Foreskin keratinocyte (primary cell): ENCODE data around the genes PIP5KL1 and NAIF1.

DNA sequence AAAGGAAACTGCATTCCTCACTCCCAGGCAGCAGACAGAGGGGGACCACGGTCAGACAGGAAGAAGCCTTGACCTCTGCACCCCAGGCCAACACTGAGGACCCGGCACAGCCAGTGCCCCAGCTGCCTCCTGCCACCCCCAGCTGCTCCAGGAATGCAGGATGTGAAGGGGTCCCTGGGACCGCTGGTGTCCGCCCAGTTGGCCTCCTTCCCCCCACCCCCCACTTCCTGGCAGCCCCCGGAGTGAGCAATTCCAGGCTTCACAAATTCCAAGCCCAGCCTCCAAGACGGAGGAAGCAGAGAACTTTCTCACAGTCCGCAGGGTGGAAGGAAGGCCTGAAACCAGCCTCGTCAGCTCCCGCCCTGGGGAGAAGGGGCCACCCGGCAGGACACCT is 47.5 kb downstream of the NIBAN2 start:
- RAMPAGE, total RNA = no peak

- RAMPAGE, total RNA = no peak
These were observed 1.6 kb upstream of the NIBAN2 start for GRCh38 chr9:127570508-127570876.

DNA sequence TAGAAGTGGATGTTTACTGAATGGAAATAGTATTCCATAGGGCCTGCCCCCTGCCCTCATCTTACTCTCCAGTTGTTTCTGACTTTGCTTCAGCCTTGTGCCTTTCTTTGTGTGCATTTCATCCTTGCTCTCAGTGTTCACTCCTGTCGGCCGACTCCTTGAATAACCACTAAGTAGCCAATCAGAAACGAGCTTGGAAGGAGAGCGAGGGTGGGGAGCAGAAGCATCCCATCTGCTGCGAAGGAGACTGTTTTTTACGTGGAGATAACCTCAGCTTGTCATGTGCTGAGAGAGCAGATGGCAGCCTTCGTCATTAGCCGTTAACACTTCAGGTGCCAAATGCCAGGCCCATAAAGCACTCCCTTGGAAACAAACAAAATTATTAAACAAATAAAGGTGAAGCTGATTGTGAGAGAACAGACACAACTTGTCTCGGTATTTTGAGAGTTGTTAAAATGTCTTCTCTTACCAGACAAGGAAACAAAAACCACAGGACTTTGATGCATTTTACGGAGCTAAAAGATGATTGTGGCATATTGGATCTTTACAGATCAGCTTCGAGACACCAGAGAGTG is 45.4 kb upstream of the CFAP157 start:
- RAMPAGE, total RNA = no peak

DNA sequence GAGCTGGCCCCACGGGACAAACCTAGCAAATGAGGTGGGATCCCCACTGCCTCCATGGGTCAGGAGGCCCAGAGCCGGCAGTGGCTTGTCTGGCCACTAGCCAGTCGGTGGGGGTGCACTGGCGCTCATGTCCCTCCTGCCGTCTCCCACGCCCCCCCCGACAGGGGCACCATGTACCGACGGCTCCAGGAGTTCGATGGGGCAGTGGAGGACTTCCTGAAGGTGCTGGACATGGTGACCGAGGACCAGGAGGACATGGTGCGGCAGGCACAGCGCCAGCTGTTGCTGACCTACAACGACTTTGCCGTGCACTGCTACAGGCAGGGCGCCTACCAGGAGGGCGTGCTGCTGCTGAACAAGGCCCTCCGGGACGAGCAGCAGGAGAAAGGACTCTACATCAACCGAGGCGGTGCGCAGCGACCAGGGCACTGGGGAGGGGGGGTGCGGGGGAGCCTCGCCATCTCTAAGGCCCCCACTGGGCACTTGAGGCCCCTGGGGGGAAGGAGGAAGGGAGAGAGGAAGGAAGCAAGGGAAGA is 8.1 kb downstream of the TTC16 start:
- RAMPAGE, total RNA = no peak

DNA sequence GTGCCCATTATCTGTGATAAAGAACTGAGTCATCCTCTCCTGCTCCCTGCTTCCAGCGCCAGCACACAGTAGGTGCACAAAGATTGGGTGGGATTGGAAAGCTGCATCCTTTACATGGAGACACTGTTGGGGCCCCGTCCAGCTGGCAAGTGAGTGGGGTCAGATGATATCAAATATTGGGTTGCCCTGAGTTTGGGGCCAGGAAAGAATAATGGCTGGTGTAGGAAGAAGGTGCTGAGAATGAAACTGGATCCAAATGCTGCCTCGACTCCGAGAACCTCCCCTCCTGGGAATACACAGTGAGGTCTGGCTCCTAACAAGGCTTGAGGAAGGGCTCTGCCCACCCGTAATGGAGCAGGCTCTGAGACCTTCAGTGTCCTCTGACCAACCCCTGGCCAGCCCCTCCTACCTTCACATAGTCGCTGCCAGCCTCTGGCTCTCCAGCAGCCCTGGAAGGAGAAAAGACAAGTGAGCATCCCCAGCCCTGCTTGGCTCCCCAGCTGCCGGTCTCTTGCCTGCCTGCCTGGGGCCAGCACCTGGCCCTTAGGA is 17.2 kb downstream of the SH2D3C start:
- RAMPAGE, total RNA = no peak

- RAMPAGE, total RNA = no peak
These were observed 3.7 kb downstream of the CDK9 start for GRCh38 chr9:127789573-127789931.

DNA sequence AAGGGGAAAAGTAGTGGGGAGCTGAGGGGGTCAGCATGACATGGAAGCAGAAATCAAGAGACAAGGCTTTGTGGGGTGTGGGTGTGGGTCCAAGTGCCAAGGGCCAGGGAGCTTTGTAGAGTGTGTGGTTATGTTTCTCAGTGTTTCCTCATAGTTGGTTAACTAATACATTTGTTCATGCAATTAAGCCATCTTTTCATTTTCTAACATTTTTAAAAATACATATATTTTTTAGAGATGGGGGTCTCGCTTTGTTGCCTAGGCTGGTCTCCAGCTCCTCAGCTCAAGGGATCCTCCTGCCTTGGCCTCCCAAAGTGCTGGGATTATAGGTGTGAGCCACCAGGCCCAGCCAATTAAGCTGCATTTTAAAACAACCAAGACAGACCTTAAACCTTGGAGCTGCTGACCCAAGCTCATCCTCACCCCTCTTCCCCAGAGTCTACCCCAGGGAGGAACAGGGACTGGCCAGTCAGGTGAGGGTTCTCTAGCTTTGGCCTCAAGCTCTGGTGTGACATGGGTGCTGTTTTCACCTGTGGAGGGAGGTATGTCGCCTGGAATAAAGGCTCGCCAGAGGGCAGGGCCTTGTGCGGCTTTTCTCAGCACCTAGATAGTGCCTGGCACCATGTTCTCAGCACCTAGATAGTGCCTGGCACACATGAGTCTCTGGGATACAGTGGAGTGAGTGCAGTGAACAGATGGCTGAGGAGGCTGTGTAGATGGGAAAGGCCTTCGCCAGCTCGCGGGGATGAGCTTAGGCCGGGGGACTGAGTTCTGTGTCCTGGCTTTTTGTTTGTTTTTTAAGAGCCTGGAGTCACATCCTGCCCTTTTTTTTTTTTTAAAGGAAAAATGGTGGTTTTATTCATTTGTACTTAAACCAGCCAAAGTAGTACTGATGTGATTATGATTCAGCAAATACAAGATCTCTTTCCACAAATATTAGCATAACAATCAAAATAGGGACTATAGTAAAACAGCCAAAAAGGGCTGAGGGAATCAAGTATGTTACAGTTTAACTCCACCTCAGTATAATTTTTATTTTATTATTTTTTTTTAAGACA is 7.4 kb downstream of the CDK9 start:
- RAMPAGE, total RNA = no peak

DNA sequence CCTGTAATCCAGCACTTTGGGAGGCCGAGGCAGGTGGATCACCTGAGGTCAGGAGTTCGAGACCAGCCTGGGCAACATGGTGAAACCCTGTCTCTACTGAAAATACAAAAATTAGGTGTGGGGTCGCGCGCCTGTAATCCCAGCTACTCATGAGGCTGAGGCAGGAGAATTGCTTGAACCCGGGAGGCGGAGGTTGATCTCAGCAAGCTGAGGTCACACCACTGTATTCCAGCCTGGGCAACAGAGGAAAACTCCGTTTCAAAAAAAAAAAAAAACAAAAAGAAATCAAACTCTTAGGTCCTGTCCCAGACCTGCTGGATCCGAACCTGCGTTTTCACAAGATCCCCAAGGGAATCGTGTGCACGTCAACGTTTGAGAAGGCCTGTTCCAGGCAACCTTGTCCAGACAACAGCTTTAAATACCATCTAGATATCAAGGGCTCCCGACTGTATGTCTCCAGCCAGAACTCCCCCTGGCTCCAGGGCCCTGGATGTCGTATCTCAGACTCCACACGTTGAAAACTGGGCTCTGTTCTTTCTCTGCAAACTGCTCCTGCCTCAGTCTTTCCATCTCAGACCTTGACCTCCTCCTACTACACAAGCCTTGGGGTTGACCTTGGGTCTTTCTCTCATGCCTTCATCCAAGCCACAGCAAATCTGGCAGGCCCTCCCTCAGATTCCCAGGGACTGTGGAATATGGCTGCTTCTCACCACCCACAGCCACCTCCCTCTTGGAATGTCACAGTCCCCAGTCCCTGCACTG is 5.7 kb upstream of the ENG start:
- RAMPAGE, total RNA = no peak

- RAMPAGE, total RNA = no peak
These were observed 1.4 kb upstream of the ST6GALNAC4 start for GRCh38 chr9:127918220-127918647.

DNA sequence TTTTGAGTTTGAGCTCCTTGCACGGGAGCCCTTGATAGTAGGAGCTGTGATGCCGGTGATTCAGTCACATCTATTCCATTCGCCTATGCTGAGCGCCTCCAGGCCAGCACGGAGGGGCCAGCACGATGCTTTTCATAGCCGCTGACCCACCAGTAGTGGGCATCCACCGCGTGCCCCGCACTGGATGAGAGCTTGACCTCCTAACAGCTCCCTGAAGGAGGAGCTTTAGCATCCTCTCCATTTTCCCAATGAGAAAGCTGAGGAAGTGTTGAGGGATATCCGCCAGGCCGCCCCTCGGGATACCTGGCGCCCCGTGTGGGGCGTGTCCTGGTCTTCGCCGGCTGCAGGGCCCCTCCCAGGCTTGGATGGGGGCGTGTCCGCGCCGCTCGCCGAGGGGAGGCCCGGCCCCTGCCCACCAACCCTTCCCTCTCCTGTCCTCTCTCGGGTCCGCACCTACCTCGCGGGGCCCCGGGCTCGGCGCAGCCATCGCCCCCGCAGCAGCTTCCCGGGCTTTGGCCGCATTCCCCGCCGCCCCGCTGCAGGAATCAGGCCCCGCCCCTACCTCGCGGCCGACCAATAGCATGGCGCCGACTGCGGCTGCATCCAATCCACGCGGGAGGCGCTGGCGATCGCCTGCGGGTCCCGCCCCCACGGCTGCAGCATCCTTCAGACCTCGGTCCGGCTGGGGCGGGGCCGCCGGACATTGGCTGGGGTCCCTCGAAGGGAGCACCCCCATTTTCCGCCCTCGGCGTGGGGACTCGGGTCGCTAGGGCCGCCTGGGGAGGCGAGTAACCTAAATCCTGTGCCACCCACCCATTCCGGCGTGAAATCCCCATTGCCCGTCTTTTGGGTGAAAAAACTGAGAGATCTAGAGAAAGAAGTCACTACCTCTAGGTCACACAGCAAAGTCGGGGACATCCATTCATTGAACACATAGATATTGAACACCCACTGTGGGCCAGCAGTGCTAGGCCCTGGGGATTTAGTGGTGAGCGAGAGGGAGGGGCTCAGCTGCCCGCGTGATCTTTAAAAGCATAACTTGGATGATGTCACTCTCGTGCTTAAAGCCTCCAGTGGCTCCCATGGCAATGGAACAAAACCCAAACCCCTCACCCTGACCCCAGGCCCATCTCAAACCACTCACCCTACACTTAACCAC is at the start of gene PIP5KL1:
Gene PIP5KL1 (minus strand): TSS at position 512 of the 1,159 bp plus-strand sequence.
- RAMPAGE, total RNA = no peak

DNA sequence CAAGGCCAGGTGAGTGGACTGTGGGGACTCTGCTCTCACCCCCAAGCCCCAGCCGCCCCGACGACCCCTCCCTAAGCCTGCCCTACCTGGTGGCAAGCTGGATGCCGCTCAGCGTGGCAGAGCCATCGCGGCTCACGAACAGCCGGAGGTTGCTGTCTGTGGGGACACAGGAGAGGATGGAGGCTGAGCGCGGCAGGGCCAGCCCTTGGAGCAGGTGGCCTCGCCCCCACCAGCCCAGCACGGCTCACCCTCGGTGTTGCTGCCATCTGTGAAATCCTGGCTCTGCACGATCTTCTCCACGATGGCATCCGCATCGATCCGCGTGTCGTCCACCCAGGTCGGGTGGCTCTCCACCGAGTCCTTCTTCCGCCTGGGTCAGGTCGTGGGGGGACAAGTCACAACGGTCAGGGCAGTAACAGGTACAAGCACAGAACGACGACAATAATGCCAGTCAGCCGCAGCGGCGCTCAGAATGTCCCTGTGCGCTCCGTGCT is 6.9 kb upstream of the DPM2 start:
- RAMPAGE, total RNA = no peak

DNA sequence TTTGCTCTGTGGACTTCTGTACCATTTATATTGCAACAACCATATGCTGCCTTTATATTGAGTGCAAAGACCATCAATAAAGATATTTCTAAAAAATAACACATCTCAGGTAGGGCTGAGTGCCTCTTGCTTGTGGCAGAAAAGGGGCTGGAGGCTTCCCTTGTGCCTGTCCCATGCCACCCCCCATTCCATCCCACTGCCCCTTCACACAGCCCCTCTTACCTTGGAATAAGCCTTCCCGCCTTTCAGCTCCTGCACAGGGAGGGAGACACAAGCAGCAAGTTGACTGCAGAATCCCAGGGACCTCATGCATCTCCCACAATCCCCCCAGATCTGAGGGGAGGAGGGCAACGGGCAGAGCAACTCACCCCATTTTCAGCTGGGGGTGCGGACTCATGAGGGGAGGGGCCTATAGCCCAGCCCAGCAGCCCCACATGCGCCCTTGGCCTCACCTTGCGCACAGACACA is 15.7 kb upstream of the DPM2 start:
- RAMPAGE, total RNA = no peak

GRCh38 chr9:127963340-127964107 is 17.3 kb downstream of the EEIG1 start:
- RAMPAGE, total RNA = no peak

- RAMPAGE, total RNA = no peak
These were observed 10.4 kb downstream of the EEIG1 start for GRCh38 chr9:127970371-127970842.

DNA sequence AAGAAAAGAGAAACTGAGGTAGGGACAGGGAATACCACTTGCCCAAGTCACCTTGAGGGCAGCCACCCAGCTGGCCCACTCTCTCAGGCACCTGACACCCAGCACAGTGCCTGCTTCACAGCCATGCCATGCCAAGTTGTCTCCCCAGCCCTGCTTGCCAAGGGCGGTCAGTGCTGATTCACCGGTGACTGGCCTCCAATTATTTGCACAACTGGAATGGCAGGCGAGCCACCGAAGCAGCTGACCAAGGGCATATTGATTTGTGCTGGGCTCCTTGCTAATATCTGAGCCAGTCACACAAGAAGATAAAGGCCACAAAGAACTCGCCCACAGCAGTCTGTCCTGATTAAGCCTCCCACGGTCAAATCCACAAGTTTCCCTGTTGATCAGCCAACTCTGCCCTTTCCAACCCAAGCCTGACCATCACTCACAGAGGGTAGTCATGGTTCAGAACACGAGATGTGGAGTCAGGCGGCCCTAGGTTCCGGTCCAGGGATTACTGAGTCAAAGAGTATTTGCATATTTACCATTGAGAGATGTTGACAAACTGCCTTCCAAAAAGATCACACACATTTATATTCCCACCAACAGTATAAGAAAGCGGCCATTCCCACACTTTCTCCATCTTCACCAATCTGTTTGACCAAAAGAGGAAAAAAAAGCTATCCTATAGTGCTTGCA is 6.4 kb upstream of the EEIG1 start:
- RAMPAGE, total RNA = no peak

DNA sequence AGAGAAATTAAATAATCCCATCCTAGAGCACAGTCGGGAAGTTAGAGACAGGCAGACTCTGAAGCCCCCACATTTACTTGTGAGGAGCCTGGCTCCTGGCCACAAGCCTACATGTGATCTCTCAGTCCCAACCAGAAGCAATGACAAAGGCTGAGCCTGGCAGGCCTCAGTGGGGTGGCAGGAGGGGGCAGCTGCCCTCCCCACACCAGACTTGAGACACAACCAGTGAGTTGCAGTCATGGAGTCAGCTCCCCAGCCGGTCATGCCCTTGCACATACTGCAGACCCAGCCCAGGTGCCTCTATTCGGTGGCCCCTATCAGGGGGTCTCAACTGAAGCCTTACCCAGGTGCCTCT is 11.0 kb downstream of the NAIF1 start:
- RAMPAGE, total RNA = no peak

DNA sequence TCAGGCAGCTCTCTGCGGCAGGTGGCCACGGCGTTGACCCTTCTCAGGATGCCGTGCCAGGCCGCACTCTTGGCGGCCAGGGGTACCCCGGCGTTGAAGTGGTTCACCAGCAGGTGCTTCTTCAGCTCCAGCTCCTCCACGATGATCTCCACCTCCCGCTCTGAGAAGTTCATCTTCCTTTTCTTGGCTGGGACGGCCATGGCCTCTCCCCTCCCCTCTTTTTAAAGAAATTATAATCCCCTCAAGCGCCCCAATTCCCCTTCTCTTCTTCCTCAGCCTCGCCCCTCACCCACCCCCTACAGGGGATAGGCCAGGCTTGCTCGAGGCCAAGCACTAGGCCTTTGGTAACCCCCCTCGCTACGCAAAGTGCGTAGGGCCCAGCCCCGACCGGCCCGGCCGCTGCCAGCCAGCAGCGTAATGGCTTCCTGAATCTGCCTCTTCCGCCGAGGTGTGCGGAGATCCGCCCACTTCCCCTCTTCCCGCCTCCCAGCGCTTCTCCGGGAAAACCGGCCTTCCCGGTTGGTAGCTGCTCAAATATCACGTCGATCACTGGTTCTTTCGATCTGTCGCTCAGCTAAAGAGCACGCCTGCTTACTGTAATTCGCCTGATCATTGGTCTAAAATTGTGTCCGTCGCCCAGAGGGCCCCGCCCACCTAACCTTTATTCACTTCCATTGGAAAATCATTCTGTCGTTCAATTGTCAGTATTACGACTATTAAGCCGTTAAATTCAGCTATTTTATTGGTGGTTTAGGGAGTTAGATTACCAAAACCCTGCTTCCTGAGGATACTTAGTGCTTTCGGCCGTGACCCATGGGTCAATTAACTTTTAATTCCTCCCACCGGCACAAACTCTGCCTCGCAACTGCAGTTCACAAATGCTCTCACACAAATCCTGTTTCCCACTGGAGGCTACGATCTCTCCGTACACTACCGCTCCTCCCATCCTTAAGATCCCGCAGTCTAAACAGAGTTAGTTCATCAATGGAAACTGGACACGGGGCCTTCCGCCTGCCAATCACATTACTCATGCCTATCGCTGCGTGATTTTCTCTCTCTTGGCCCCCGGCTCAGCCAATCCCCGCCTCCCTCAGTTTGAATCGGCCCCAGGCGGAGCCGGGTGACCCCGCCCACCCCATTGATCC is at the start of gene NAIF1:
Gene NAIF1 (minus strand): TSS at position 419 of the 1,145 bp plus-strand sequence.
- RAMPAGE, total RNA = start-site peak on the minus strand centred at position 403 of the sequence, 85 bp wide, 18 and 17 reads in 2 replicates

DNA sequence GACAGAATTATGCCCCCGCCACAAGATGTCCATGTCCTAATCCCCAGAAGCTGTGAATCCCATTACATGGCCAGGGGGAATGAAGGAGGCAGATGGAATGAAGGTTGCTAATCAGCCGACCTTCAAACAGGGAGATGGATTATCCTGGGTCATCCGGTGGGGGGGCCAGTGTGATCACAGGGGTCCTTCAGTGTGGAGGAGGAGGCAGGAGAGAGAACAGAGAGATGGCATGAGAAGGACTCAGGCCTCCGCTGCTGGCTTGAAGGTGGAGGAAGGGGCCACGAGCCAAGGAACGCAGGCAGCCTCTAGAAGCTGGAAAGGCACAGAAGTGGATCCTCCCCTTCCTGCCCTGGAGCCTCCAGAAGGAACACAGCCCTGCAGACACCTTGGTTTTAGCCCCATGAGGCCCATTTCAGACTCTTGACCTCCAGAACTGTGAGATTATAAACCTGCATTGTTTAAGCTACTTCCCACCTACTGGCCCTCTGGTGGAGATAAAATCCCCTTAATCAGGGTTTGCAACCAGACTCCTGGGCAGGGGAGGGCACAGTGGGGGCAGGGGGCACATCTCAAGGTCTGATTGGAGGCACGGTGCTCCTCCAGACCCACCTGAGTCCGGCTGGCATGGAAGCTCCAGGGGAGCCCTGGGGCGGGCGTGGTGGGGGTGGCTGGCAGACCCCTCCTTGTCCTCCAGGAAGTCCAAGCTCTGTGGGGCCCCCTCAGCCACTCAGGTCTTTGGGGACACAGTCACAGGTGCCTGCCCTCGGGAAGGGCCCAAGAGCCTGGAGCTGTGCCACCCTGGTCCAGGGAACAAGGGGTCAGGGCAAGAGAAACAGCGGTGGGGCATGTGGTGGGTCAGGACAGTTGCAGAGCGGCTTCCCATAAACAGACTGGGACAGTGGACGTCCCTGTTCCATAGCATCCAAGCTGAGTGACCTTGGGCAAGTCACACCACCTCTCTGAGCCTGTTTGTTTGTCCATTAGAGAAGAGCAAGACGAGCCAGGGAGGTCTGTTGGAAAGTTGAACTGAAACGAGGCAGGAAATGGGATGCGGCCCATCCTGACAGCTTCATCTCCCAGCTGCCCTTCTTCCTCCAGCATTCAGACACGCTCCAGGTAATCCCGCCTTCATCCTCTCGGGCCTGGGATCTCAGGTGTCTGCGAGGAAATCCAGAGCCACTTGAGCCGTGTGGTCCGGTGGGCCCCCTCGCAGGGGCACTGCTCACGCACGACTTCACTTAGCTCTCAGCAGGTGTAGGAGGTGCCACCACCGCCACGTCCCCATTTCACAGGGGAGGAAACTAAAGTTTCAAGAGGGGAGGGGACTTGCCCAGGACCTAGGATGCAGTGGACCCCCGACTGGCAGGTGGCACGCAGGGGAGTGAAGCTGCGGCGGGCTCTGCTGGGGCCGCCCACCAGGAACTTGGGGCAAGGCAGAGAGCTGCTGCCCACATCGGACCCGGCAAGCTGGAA is 13.5 kb downstream of the PTGES2 start:
- RAMPAGE, total RNA = no peak

GRCh38 chr9:128163447-128164002 is 3.5 kb downstream of the BBLN start:
- RAMPAGE, total RNA = no peak

DNA sequence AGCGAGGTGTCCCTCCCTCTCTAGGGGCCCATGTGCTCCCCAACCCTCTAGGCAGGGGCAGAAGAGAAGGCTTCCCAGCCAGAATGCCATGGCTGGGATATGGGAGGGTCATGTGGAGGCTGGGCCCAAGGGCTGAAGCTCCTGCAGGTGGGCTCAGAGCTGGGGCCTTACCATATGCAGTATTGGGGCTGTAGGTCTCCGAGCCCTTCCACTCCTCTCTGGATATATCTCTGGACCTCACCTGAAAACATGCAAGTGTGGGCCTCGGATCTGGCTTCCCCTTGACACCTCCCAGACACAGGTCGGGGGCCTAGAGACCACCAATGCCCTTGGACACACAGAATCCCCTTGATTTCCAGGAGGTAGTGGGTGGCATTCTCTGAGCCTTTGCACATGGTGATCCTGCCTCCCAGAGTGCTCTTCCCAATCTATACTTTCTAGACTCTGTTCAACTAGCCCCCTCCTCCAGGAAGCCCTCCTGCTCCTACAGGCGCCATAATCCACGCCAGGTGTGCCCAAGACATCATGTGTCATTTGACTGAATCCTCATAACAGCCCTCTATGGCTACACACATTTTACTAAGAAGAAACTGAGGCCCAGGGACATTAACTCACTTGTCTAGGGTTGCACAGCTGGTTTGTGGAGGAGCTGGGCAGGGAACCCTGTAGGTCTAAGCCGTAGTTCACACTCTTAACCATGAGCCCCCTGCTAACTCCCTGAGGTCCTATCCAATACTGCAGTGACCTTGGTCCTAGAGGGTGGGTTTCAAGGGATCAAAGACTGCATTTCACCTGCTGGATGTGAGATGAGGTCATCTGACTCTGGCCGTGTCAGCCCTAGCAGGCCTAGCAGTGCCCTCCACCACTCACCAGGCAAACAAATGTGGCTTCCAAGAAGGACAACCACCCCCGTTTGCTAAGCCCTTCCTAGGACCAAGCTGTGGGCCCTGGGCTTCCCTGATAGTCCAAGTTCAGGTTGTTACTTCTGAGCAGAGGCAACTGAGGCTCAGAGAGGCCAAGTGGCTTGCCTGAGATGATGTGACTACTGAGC is 7.2 kb downstream of the BBLN start:
- RAMPAGE, total RNA = no peak